Glomerular endothelial cell (primary cell): ENCODE data around the gene PLA2G5.

- RAMPAGE, long total RNA, result no peak
These were observed 1.1 kb upstream of the NBL1 start for GRCh38 chr1:19642969-19643452.

DNA sequence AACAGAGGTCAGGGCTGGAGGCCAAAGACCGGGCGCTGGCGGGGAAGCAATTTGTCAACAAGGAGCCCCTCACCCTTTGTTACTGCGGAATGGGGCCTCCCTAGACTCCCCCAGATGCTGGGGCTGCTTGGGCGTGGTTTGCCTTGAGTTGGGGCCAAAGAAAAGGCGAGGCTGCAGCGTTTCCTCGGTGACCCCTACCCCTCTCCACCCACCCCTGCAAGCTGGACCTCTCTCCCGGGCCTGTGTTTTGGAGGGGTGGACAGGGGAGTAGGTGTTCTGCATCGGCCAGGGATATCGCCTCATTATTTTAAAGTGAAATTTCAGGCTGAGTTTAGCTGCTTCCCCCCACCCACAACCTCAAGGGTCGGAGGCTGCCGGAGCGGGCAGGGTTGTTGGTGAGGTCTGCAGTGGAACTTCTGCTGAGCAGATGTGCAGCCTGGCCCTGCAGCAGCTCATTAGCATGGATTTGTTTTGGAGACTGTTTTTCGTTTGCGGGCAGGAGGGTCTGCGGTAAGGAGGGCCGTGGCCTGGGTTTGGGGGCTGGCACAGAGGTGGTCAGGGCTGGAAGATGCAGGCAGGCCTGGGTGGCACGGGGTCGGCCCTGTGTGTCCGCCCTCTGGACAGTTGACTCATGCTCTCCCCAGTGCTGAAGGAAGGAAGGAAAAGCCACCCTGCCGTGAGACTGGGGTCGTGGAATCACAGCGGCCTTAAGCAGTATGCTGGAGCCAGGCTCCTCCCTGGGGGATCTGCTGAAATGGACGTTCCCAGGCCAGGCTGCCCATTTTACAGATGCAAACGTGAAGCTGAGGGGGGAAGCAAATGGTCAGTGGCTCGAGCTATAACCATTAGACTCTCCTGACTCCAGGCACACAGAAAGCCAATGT lies 1.7 kb downstream of the NBL1 start:
- RAMPAGE, long total RNA, result no peak

GRCh38 chr1:19647324-19648469 lies 3.6 kb downstream of the NBL1 start:
- RAMPAGE, long total RNA, result no peak

DNA sequence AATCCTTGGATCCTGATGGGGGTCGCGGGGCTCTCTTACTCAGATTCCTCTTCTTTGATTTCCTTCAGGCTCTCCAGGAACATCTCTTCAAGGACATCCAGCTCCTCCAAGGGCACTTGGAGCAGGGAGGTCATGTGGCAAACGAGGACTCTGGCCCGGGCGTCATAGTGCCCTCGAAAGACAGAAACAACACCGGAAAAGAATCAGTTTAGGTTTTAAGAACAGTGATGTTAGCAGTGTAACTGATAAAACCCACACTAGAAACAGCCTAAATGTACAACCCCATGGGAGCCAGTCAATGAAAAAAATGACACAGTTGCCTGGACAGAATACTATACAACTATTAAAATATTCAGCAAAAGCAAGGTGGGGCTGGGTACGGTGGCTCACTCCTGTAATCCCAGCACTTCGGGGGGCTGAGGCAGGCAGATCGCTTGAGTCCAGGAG lies 44.1 kb downstream of the TMCO4 start:
- RAMPAGE, long total RNA, result no peak

DNA sequence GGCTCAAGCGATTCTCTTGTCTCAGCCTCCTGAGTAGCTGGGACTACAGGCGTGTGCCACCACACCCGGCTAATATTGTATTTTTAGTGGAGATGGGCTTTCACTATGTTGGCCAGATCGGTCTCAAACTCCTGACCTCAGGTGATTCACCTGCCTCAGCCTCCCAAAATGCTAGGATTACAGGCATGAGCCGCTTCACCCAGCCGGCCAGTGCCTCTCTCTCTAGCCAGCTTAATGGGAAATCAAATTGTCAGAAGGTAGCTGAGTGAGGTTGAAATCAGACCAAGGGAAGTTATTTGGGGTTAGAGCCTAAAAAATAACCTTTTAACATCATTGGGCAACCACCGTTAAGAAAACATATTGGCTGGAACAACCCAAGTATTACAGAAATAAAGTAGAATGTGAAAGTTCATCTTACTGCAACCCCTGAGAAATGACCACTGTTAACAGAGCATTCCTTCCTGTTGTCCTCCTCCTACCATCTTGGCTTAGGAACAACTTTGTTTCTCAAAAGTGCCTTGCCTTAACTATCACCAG lies 3.1 kb upstream of the RNF186 start:
- RAMPAGE, long total RNA, result no peak

- RAMPAGE, long total RNA, result no peak
These were observed 1.2 kb downstream of the PLA2G2A start for GRCh38 chr1:19978314-19978583.

DNA sequence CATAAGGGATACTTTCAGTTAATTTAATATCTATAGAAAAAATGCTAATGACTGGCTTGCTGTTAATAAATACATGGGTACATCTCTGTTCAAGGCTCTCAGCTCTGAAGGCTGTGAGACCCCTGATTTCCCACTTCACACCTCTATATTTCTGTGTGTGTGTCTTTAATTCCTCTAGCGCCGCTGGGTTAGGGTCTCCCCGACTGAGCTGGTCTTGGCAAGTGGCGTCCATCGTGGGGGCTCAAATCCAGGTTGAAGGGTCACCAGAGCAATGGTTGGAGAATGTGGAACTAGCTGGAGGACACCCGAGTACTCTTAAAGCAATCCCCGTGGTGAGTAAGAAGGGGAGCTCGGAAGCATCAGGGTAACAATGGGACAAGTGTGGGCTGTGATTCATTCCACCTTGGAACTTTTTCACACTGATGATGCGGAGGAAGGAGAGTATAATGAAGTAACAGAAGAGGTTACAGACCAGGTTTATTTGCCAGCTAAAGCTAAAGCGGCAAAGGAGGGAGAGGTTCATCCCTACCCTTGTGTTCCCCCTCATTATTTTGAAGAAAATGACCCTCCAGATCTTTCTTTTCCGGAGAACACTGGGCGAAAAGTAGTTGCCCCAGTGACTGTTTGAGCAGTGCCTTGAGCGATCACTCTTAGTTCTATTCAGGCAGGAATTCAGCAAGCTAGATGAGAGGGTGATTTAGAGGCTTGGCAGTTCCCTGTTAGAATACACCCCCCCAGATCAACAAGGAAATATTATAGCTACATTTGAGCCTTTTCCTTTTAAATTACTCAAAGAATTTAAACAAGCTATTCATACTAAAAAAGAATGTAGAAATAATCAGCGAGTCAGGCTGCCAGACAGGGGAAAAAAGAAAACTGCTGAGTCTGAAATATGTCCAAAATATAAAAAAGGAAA lies 18.5 kb upstream of the PLA2G2A start:
- RAMPAGE, long total RNA, result no peak

DNA sequence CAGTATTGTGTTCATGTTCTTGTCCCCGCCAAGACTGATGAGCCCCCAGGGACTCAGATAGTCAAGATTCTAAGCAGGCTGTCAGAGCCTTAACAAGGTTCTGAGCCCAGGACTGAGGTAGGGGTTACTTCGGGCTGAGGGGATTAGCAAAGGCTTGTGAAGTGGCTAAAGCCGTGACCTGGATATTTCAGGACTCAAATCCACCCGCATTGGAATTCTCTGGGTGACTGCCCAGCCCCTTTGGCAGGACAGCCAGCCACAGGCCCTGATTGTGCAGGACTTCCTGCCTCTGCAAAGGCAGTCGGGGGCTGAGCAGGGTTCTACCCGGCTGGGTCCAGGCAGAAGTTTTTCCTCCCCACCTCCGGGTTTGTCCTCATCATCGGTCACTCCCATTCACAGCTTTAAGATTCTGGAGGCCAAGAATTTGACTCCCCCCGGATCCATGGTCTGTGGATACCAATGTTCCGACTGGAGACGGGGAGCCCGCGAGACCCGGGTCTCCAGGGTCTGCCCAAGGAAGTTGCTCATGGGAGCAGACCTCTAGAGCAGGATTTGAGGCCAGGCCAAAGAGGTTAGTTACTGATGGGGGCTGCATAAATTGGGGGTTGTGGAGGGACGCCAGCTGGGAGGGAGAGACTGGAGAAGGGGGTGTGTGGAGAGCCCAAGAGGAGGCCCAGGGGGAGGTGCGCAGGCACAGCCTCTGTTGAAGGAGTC lies at the start of gene PLA2G5:
TSS of gene PLA2G5 (plus strand) at position 300 of the 714 bp plus-strand sequence.
- RAMPAGE, long total RNA, result no peak

DNA sequence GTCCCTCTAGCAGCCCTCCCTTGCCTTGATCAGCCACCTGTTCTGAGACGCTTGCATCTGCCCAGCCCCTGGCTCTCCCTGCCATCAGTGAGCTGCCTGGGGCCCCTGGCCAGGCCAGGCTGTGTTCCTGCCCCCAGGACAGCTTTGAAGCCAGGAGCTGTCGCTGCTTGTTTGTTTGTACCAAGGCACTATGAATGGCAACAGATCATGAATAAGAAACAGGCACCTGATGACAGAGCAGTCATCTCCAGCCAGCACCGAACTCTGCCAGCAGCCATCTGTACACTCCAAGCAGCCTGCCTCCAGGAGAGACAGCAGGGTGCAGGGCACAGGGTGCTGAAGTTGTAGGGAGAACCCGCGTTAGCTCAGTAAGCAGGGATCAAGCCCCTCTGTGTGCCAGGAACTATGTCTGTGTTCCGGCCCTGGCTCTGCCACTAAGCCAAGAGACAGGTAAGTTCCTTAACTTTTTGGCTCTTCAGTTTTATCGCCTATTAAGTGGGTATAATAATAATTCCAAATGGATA lies 8.1 kb upstream of the VWA5B1 start:
- RAMPAGE, long total RNA, result no peak

- RAMPAGE, long total RNA, result no peak
These were observed 8.2 kb downstream of the CAMK2N1 start for GRCh38 chr1:20477773-20478318.

DNA sequence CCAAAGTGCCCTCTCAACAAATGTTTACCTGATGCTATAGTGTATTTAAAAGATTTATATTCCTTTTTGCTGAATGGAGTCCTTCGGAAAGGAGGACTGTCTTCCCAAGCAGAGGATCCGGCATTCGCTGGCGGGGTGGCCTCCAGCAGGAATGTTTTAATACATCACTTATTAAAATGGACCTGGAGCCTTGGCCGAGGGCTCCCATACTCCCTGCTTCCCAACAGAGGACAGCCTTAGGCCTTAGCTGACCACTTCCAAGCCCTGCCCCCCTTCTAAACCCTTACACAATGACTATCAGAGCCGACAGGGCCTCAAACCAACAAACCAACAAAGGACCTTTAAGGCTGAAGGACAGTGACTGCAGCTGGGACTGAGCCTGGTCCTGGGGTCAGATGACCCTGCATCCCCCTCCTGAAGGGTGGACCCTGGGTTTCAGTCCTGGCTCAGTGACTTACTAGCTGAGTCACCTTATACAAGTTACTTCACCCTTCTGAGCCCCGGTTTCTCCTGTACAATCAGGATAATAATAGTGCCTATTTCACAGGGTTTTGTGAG lies 5.7 kb downstream of the CAMK2N1 start:
- RAMPAGE, long total RNA, result no peak

GRCh38 chr1:20485150-20485478 lies 896 bp downstream of the CAMK2N1 start:
- RAMPAGE, long total RNA, result start-site peak on the minus strand at chr1:20485345-20485447, 7 and 13 reads in 2 replicates

DNA sequence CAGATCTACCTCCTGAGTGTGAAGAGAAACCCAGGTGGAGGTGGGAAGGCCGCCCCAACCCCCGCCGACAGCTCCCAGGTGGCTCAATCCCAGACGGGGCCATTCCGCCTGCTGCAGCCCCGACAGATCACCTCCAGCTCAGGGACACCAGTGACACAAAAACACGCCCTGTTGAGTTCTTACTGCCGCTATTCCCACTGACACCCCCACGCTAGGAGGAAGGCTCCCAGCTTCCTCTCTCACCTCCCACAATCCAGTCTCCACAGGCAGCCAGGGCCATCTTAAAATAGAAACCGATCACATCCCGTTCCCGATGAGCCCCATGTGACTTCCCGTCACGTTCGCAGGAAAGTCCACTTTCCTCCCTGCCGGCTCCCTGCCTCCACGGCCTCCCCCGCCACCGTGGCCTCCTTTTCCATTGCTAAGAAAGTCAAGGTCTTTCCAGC lies 23.9 kb upstream of the DDOST start:
- RAMPAGE, long total RNA, result no peak

- RAMPAGE, long total RNA, result no peak
These were observed 66.3 kb upstream of the HP1BP3 start for GRCh38 chr1:20853331-20853896.

DNA sequence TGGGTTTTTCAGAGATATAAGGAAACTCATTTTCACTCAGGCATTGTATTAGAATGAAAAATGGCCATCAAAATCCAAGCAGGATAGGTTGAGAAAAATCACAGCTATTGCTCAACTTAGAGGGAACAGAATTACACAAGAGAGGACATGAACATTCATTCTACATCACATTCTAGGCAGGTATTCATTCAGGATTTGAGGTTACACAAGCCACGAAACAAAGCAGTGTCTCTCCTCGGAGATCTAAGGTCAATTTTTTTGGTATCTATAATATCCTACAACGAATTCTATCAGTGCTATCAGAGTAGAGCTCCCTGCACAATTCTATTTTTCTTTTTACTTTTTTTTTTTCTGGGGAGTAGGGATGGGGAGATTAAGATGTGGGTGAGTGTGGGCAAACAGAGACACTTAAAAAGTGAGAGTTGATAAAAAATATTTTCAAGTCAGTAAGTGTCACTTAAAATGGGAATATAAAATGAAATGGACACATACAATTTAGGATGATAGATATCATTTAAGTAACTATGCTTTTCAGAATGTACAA lies 163.7 kb upstream of the HP1BP3 start:
- RAMPAGE, long total RNA, result no peak

GRCh38 chr1:20972871-20973261 lies 185.8 kb upstream of the HP1BP3 start:
- RAMPAGE, long total RNA, result no peak

GRCh38 chr1:21022029-21022702 lies 154.5 kb downstream of the EIF4G3 start:
- RAMPAGE, long total RNA, result no peak

DNA sequence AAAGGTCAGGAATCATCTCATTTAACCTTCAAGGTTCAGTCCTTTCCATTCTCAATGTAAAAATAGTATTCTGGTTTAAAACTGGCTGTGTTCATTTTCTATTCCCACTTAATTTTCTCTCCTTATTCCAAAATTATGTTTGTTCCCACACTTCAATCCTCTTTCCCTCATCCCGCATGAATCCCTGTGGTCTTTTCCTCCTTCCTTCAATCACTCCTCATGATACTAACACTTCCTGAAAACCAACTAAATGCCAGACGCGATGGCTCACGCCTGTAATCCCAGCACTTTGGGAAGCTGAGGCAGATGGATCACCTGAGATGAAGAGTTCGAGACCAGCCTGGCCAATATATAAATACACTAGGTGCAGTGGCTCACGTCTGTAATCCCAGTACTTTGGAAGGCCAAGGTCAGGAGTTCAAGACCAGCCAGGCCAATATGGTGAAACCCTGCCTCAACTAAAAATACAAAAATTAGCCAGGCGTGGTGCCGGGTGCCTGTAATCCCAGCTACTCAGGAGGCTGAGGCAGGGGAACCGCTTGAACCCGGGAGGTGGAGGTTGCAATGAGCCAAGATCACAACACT lies 9.5 kb downstream of the EIF4G3 start:
- RAMPAGE, long total RNA, result no peak

DNA sequence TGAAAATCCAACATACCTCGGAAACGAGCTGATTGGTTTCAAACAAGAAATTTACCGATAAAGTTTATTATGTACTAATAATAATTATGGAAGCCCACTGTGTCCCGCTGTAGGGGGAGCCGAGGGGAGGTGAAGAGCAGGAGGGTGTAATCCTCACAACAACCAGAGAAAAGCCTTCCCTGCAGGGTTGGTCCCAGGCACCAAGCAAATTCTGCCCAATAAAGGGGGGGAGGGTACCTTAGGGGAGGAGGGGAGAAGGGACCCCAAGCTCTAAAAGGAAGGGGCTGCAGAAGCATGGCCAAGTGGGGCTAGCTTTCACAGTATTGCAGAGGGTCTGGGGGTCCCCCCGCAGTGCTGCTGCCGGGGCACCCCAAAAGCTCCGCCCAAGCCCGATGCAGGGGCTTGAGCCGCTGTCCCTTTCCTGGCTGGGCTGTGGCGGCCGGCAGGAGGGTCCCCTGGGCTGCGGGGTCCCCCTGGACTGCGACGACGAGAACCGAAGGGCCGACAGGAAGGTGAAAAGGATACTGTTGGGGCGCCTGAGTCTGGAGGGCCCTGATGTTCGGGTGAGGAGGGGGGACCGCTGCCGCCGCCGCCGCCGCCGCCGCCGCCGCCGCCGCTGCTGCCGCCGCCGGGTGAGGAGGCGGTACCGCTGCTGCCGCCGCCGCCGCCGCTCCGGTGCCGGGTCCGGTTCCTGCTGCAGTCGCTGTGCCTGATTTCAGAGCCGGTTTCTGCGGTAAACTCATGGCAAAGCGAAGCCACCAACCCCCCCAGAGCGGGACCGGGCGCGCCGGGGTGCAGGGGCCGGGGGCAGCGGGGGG lies 838 bp downstream of the EIF4G3 start:
- RAMPAGE, long total RNA, result no peak

DNA sequence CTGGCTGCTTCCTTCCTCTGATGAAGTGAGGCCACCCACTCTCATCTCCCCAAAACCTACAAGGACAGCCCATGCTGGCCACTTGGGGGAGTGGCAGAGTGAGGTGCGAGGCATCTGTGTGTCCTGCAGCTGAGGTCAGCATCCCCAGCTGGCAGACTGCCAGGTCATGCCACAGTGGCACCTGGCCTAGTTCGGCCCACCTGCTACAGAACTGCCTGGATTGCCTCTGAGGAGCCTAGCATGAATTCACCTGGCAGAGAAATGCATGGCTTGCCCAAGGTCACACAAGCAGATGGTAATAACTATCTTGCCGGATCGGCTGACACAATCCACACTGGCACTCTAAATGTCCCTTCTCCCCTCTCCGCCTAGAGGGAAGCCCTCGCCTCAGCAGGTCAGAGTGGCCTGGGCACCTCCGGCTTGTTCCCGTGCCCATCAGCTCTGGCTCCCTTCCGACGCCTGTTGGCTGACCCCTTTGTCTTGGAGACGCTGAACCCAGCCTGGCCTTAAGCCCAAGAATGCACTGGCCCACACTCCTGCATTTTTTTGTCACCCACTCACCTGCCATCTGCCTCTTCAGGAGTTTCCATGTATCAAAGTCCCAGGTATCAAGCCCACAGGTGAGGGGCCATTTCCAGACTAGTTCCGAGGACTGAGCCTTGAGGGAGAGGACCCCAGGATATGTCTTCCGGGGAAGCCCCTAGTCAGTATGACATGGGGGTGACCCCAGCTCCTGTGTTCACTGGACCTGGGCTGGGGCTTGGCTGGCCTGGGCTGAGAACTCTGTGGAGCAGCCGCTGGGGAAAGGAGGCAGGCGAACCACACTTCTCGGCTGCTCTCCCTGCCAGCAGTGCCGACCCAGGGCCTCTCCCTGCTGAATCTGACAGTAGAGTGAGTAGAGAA lies 21.7 kb downstream of the ECE1 start:
- RAMPAGE, long total RNA, result no peak